ENCODE measurements around the genes XRCC4 and MBLAC2.

- PRO-cap, result no peak
- RAMPAGE, long total RNA, 4 experiments, result no peak in any of the 4 experiments
Measured at GRCh38 chr5:81114513-81114763, 118.7 kb upstream of the CKMT2 start.

- PRO-cap, result no peak
- RAMPAGE, long total RNA, 4 experiments, result no peak in any of the 4 experiments
Measured at GRCh38 chr5:81239763-81240028, 6.6 kb downstream of the CKMT2 start.

DNA sequence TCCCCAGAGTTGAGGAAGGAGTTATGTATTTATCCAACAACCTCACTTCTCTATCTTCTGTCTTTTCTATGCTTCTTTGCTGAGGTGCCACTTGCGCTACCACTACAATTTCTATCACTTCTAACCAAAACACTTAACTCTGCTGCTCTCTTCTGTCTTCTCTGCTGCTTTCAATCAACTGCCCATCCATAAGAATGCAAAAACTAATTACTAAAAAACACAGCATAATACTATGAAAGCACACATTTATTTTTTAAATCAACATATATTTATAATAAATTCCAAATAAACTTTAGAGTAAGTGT, 27.1 kb downstream of the SSBP2 start:
- PRO-cap, result no peak
- RAMPAGE, long total RNA, 4 experiments, result no peak in any of the 4 experiments

DNA sequence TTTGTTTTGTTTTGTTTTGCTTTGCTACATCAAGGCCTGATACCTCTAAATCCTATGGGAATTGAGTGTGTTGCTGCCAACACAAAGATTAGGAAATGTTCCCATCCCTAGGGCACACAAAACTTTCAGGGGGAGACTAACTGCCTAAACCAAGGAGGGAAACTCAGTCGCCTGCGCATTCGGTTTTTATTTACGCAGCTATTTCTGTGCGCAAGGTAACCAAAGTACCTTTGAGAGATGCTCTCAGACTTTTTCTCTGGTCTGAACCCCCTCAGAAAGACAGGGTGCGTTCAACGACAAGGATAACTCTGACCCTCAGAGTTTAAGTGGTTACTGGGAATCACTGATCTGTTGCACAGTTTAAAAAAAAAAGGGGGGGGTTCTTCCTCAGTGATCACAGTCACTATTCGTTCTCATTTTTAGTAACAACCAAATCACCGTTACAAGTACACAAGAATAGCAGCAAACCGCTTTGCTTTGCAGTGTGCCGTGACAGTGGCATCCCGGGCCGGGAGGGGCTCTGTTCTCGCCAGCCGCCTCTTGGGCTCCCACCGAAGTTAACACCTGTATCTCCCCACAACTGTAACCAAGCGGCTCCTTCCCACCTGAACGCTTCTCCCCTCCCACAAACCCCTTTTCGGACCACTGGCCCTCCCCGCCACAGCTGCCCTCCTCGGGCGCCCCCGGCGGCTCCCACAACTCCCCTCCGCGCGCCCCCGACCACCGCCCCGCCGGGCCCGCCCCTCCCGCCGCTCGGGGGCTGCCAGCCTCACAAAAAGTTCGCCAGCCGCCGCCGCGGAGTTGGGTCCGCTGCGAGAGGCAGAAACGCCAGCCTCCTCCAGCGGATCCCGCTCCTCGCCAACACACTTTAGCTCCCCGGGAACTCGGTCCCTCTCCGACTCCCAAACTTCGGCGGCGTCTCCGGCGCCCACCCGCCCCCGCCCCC, 1.3 kb downstream of the SSBP2 start:
- PRO-cap, result unidirectional peak, plus-strand start at position 147 of the sequence; unidirectional peak, plus-strand start at position 443 of the sequence; unidirectional peak, plus-strand start at position 470 of the sequence; bidirectional peak, plus-strand start at position 772 of the sequence, minus-strand start at position 559 of the sequence
- RAMPAGE, long total RNA, 4 experiments, result no peak in any of the 4 experiments

DNA sequence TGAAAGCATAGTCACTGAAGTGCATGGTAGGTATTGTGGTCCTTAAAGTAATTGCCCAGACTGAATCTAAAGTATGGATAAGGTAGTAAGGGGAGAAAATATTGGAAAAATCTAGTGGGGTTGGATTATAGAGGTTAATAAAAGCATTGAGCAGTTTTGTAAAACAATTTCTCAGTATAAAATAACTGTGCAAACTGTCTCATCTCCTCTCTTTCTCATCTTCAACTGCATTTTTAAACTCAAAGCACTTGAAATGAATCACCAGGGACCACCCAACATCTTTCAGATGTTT, 61.8 kb downstream of the TMEM167A start:
- PRO-cap, result no peak
- RAMPAGE, long total RNA, 4 experiments, result no peak in any of the 4 experiments

GRCh38 chr5:83077298-83078477, at the start of gene XRCC4:
Gene XRCC4, plus strand, starts transcription at chr5:83077547.
- PRO-cap, result bidirectional peak, plus-strand start at chr5:83077618, minus-strand start at chr5:83077424
- RAMPAGE, long total RNA, 4 experiments, result start-site peak on the plus strand in 2 of 4 experiments, at chr5:83077586-83077594 at its widest, 35 to 52 reads per replicate; start-site peak on the minus strand in 4 of 4 experiments, at chr5:83077343-83077412 at its widest, 718 to 1,935 reads per replicate

DNA sequence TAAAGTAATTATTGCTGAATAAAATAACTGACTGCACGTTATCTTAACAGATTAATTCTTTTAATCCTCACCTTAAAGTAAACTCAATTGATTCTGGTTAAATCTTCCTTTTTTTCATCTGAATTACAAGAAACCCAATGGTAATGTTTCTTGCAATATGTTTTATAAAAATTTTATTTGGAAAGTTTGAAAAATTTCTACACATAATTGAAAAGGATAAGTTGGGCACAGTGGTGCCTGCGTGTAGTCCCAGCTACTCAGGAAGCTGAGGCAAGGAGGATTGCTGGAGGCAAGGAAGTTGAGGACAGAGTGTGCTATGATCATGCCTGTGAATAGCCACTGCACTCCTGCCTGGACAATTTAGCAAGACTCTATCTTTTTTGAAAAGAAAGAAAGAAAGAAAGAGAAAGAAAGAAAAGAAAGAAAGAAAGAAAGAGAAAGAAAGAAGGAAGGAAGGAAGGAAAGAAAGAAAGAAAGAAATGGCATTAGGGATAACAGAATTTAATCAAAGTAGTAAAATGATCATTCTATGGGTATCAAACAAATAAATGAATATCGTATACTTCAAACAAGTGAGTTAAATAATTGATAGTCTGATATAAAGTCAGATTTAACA, 37.2 kb downstream of the VCAN start:
- PRO-cap, result no peak
- RAMPAGE, long total RNA, 4 experiments, result no peak in any of the 4 experiments

DNA sequence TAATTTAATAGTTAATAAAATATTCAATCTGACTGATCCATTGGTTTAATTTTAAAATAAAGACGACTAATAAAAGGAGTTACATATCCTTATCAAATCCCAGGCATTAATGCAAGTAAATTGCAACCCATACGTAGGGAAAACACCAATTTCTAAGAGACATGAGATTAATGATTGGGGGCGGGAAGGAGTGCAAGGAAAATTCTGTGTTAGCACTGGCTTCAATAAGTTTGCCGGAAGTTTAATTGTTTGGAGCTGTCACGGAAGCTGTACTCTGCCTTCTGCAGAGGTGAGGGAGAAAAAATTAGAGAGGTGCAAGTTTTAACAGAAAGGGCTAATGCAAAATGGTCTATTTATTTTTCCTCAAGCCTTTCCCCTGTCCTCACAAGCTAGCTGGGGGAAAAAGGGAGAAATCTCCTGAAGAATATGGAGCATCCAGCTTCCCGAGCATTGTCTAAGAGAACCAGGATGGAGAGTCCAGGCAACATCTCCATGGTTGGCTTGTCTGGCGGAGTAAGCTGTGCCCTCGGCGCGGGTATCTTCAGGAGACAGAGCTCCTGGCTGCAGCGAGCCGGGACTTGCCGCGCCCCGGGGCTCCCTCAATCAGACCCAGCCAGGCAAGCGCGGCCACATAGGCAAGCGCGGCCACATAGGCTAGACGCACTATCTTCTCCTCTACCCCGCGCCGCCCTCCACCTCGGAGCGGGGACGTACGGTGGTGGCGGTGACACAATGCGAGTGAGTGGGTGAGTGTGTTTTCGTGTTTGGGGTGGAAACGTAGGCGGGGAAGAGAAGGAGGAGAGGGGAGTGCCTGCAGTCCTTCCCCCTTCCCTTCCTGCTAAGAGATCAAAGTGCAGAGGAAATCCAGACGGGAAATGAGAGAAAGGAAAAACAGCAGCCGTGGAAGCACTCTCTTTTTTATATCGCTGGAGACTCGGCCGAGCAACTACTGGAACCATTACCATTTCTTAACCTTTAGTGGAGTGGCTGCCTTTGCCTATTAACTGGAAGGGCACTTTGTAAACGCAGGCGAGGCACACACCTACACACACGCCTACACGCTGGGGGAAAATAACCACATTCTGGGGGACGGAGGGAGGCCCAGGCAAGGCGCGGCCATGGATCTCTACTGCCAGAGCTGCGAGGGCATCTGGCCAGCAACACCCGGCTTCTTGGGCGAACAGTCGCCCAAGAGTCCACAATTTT, 2.5 kb downstream of the EDIL3 start:
- PRO-cap, result unidirectional peak, plus-strand start at position 606 of the sequence; bidirectional peak, plus-strand start at position 867 of the sequence, minus-strand start at position 740 of the sequence
- RAMPAGE, long total RNA, 4 experiments, result no peak in any of the 4 experiments

DNA sequence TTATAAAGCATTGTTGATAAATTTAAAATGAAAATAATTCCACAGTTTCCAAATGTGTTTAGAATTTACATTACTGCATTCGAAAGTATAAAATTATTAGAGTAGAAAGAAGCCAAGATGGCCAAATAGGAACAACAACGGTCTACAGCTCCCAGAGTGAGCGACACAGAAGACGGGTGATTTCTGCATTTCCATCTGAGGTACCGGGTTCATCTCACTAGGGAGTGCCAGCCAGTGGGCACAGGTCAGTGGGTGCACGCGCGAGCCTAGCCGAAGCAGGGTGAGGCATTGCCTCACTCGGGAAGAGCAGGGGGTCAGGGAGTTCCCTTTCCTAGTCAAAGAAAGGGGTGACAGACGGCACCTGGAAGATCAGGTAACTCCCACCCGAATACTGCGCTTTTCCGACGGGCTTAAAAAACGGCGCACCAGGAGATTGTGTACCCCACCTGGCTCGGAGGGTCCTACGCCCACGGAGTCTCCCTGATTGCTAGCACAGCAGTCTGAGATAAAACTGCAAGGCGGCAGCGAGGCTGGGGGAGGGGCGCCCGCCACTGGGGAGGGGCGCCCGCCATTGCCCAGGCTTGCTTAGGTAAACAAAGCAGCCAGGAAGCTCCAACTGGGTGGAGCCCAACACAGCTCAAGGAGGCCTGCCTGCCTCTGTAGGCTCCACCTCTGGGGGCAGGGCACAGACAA, 979.2 kb upstream of the COX7C start:
- PRO-cap, result no peak
- RAMPAGE, long total RNA, 4 experiments, result no peak in any of the 4 experiments

- PRO-cap, result no peak
- RAMPAGE, long total RNA, 4 experiments, result no peak in any of the 4 experiments
Measured at GRCh38 chr5:86665926-86666295, 48.2 kb downstream of the COX7C start.

DNA sequence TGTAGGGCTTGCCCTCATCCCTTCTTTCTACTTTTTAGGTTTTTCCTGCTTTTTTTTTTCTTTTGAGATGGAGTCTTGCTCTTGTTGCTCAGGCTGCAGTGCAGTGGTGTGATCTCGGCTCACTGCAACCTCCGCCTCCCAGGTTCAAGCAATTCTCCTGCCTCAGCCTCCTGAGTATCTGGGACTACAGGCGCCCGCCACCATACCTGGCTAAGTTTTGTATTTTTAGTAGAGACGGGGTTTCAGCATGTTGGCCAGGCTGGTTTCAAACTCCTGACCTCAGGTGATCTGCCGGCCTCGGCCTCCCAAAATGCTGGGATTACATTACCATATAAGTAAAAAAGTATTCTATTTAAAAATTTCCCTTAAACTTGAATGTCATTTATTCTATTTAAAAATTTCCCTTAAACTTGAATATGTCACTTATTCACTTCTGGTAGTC, 37.5 kb downstream of the CCNH start:
- PRO-cap, result no peak
- RAMPAGE, long total RNA, 4 experiments, result no peak in any of the 4 experiments

GRCh38 chr5:88229419-88230184, 39.0 kb downstream of the TMEM161B start:
- PRO-cap, result no peak
- RAMPAGE, long total RNA, 4 experiments, result no peak in any of the 4 experiments

DNA sequence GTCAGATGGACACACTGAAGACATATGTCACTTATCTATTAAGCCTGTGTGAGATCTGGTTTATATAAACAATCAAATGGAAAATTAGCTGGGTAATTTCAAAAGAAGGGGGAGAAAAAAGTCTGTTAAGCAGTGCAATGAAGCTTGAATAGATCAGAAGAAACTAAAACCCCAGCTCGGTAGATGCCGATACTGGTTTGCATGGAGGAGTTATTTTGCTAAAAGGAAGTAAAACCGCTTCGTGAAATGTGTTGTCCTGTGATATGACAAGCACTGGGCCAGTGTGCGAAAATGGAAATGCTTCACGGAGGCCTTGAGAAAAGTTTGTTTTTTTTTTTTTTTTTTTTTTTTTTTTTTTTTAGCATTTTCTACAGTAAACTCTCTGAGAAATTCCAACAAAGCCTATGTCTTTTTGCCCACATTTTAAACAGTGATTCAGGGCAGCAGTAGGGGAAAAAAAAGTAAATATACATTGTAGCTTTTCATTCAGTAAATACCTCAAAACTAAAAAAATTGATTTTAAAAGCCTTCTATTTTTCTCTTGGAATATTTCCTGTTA, 148.7 kb downstream of the MEF2C start:
- PRO-cap, result no peak
- RAMPAGE, long total RNA, 4 experiments, result no peak in any of the 4 experiments

GRCh38 chr5:88785397-88785825, 97.6 kb downstream of the MEF2C start:
- PRO-cap, result no peak
- RAMPAGE, long total RNA, 4 experiments, result no peak in any of the 4 experiments

- PRO-cap, result bidirectional peak, plus-strand start at chr5:88889766, minus-strand start at chr5:88889749; bidirectional peak, plus-strand start at chr5:88889909, minus-strand start at chr5:88889819; bidirectional peak, plus-strand start at chr5:88889966, minus-strand start at chr5:88889961
- RAMPAGE, long total RNA, 4 experiments, result no peak in any of the 4 experiments
Measured at GRCh38 chr5:88889625-88890269, 6.8 kb upstream of the MEF2C start.

GRCh38 chr5:88903901-88904180, 20.9 kb upstream of the MEF2C start:
- PRO-cap, result no peak
- RAMPAGE, long total RNA, 4 experiments, result no peak in any of the 4 experiments

DNA sequence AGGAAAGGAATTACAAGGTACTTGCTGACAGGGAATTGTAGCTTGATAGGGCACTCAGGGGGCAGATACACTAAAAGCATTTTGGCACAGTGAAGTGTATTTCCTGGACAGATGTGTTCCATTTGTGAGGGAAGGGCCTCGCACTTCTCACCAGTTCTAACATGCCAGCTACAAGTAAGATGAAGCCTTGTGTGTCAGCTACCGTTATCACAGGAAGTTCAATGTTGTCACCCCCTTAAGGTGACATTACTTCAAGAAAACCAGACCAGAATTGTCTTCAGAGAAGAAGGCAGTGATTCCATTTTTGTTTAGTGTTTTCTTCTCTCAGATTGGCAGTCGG, 431.3 kb upstream of the MEF2C start:
- PRO-cap, result no peak
- RAMPAGE, long total RNA, 4 experiments, result no peak in any of the 4 experiments

DNA sequence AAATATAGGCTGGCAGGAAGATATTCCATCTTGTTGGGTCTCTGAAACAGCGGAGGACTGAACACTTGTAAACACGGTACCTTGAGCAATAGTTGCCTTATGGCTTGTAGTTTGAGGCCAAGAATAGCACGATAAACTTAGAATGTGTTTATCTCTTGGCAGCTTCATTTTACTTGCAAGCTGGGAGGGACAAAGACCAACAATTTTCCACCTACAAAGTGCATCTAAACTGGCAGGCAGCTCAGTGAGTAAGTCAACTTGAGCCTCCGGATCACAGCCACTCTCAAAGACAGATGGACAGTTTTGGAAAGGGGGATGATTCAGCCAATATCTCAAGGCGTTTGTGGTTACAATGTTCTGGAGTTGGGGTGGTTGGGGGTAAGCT, 652.6 kb downstream of the CETN3 start:
- PRO-cap, result no peak
- RAMPAGE, long total RNA, 4 experiments, result no peak in any of the 4 experiments

DNA sequence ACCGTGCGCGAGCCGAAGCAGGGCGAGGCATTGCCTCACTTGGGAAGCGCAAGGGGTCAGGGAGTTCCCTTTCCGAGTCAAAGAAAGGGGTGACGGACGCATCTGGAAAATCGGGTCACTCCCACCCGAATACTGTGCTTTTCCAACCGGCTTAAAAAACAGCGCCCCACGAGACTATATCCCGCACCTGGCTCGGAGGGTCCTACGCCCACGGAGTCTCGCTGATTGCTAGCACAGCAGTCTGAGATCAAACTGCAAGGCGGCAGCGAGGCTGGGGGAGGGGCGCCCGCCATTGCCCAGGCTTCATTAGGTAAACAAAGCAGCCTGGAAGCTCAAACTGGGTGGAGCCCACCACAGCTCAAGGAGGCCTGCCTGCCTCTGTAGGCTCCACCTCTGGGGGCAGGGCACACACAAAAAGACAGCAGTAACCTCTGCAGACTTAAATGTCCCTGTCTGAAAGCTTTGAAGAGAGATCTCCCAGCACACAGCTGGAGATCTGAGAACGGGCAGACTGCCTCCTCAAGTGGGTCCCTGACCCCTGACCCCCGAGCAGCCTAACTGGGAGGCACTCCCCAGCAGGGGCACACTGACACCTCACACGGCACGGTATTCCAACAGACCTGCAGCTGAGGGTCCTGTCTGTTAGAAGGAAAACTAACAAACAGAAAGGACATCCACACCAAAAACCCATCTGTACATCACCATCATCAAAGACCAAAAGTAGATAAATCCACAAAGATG, 336.0 kb downstream of the CETN3 start:
- PRO-cap, result no peak
- RAMPAGE, long total RNA, 4 experiments, result no peak in any of the 4 experiments

GRCh38 chr5:90473716-90474798, at the start of gene MBLAC2:
Gene MBLAC2, minus strand, starts transcription at chr5:90474771.
- PRO-cap, result bidirectional peak, plus-strand start at chr5:90474509, minus-strand start at chr5:90474416; bidirectional peak, plus-strand start at chr5:90474864, minus-strand start at chr5:90474778
- RAMPAGE, long total RNA, 4 experiments, result start-site peak on the plus strand in 1 of 4 experiments, at chr5:90474044-90474107 at its widest, 5 reads per replicate; start-site peak on the minus strand in 2 of 4 experiments, at chr5:90474376-90474758 at its widest, 17 to 44 reads per replicate

All from gastroesophageal sphincter (tissue), 4 donors.